Measurements from ENCODE around the genes AGK and PRSS2.

GRCh38 chr7:140230558-140230809 is 53.7 kb upstream of the KDM7A start:
- PRO-cap, result bidirectional peak, plus-strand start at chr7:140230744, minus-strand start at chr7:140230652

- PRO-cap, result no peak
These were observed 54.2 kb upstream of the MKRN1 start for GRCh38 chr7:140533435-140533971.

GRCh38 chr7:140594090-140594740 is 46.4 kb downstream of the DENND2A start:
- PRO-cap, result no peak

DNA sequence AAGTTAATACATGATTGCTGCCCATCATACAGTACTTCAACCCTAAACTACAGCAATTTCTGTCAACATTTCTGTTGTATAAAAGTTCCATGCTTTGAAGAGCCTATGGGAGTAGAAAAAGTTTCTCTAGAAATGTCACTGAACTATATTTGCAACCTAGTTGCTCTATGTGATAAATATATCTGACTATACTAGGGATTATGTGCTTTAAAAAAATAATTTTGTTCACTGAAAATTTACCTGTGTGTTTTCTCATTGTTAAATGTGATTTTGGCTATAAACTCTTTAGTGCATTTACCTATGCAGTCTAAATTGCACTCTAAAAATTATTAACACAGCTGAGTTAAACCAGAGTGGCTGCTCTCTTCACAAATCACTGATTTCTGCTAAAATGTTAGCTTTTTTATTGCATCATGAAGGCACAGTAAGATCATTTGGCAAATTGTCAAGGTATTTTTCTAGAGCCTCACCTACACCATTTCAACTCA is 25.5 kb downstream of the NDUFB2 start:
- PRO-cap, result no peak

GRCh38 chr7:140794258-140794712 is 97.8 kb downstream of the NDUFB2 start:
- PRO-cap, result no peak

GRCh38 chr7:140908397-140909171 is 16.1 kb downstream of the BRAF start:
- PRO-cap, result no peak

DNA sequence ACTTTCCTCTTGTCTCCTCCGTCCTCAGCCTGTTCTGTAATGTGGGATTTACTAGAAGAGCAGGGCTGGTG is 263 bp upstream of the BRAF start:
- PRO-cap, result no peak

DNA sequence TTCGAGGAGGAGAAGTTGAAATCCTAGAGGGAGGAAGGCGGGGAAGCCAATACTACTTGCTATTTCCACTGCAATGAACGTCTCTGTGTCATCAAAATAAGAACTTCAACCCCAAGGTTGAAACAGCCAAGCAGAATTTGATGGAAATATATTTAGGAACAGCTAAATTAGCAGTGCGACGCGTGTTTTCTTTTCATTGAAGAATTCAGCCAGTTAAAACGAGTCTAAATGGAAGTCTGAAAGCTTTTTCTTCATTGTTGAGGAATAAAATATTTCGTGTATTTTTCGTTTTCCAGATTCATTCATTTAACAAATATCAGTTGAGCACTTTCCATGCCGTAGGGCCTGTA is 474 bp upstream of the BRAF start:
- PRO-cap, result no peak

DNA sequence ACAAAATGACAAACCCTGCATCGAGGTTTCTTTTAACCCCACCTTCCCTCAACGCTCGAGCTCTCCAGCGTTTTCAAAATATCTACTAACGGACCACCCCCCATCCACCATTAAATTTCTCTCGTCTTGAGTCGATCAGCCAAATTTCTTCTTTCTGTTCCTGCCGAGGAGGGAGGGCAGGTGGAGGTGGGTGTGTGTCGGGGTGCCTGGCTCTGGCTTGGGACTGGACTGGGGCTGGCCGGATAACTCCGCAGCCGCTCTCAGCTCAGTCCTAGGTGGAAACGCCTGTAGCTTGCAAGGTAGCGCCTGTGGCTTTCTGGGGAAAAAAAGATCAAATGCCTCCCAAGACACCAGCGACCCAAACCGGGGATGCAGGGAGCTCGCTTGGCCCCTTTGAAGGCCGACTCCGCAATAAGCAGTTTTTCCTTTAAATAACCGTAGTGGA is 2.0 kb upstream of the TMEM178B start:
- PRO-cap, result no peak

DNA sequence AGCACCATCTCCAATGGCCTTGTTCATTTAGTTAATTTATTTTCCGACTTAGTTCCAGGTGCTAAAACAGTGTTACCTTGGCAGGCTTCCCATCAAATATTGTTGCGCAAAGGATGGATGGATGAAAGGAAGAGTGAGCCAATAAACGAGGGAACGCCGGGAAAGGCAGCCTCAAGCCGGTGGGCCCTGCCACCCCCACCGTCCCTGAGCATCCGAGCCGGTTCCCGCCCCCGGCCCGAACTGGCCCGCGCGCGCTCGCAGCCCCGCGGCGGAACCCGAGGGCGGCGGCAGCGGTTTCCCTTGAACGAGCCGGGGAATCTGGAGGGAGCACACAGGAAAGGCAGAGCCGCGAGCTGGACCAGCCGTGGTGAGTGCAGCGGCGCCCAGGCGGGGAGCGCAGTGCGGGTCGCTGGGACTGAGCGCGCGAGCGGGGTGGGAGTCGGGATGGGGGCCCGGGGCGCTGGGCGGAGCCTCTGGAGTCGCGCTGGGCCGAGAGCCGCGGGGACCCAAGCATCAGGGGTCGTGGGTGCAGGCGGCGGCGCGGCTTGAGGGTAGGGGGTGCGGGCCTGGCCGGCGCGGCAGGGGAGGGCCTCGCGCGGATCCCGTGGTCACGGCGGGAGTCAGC is at the start of gene AGK:
Gene AGK (plus strand): TSS at position 343 of the 625 bp plus-strand sequence.
- PRO-cap, result bidirectional peak, plus-strand start at position 343 of the sequence, minus-strand start at position 277 of the sequence

DNA sequence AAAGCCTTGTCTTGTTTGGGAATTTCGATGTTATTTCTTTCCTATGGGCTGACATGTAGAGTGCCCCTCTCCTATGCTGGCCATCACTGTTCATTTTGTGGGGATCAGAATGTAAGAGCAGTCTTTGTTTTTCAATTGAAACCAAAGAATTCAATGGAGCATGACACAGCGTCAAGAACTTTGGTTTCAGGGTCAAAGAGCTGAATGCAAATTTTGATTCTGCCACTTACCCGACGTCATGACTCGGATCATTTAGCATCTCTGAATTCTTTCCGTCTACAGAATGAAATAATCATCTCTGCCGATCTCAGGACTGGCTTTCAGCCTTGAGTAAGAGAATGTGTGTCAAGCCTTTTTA is 52.6 kb downstream of the DENND11 start:
- PRO-cap, result bidirectional peak, plus-strand start at position 295 of the sequence, minus-strand start at position 97 of the sequence

GRCh38 chr7:141779515-141779994 is 3.1 kb downstream of the TAS2R4 start:
- PRO-cap, result no peak

DNA sequence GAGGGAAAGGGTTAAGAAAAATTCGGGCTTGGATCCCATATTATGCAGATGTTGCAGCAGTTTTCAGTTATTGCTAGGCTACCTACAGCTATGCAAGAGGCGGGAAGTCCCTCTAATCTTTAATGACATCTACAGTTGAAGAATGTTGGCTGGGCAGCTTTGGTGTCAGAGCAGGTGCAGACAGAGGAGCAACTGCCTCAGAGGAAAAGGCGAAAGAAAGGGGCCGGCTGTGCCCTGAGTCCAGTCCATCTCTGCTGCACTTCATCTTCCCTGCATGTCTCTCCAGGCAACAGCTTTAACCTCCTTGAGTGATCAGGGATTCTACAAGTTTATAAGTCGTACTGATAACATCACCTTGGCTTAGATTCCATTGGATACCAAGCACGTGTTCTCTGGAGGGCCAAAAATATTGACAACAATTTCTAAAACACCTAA is 201.9 kb upstream of the PRSS58 start:
- PRO-cap, result no peak

GRCh38 chr7:142528802-142529477 is 220.3 kb upstream of the PRSS1 start:
- PRO-cap, result no peak

GRCh38 chr7:142615389-142615905 is 133.8 kb upstream of the PRSS1 start:
- PRO-cap, result bidirectional peak, plus-strand start at chr7:142615729, minus-strand start at chr7:142615569

DNA sequence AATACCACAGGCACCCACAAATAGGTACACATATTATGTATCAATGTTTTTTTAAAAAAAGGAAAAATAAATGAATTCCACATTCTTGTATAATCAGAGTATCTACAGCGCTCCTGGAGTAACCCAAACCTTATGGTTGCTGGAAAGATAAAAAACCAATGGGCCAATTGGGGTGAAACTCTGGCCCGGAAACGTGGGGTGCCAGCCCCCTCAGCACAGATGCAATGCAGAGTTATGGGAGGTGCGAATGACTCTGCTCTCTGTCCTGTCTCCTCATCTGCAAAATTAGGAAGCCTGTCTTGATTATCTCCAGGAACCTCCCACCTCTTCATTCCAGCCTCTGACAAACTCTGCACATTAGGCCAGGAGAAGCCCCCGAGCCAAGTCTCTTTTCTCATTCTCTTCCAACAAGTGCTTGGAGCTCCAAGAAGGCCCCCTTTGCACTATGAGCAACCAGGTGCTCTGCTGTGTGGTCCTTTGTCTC is 130.6 kb upstream of the PRSS1 start:
- PRO-cap, result unidirectional peak, plus-strand start at position 229 of the sequence

GRCh38 chr7:142715104-142715633 is 34.1 kb upstream of the PRSS1 start:
- PRO-cap, result no peak

DNA sequence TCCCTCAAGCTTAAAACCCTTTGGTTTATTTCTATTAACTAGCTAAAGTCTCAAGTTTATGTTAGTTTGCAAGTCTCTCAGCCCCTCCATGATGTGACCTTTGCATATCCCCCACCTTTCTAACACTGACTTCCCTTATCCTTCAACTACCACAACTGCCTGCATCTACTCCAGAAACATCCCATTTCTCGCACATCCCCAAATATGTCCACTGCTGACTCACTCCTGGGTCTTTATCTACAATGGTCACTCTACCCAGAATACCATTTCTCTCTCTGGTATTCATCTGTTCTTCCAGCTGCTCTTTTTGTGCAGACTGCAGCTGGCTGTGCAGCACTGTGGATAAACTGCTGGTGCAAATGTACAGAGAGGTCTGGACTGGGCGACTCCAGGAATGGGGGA is 32.7 kb upstream of the PRSS1 start:
- PRO-cap, result no peak

- PRO-cap, result no peak
These were observed at the start of gene PRSS2 for GRCh38 chr7:142770692-142771060. PRSS2 (plus strand) TSS chr7:142770970.

- PRO-cap, result unidirectional peak, minus-strand start at chr7:142790333
These were observed 19.3 kb downstream of the PRSS2 start for GRCh38 chr7:142789976-142790589.